Skeletal muscle cell (primary cell): ENCODE results near the gene BMP3.

DNA sequence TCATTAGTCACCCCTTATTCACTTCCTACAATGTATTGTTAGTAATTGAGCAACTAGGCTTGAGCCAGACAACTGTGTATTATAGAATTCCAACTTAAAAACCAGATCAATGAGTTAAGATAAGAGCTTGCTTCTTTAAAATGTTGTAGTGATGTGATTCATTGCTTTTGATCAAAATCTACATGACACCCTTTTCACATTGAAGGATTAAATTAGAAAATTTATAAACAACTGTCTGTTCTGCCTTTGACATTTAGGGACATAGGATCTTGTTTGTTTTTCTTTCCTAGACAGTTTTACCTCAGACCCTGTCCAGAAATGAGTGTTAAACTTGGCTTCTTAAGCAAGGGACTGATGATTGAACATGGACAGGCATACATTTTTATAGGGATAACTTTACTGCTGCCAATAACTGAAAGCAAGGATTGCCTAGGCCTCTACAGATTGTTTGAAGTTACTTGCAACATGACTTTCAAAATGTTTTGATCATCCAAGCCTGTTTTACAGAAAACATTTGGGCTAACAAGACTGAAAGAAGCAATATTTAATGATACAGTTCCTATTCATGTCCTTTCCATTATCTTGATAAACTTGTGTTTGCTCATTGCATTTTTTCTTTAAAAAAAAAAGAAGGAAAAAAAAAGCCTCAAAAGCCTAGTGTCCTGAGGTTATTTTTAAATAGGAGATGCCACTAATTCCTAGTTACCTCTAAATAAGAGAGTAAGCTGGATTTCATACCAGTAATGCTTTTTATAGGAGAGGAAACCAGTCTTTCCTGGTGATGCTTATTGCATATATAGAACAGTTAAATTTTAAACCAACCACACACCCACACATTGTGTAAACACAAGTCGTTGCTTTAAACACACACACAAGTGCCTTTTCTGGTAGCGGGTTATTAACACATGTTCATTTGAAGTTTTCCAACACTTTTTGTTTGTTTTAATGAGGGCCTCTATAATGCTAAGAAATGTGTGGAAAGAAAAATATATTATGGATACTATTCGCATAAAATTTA is 2.5 kb downstream of the ANTXR2 start:
- RRBS: no CpG with 5 or more reads among the region's 3 CpGs

- RRBS: under 1% methylated on average over 29 of the region's 68 CpGs
Measured at GRCh38 chr4:80071846-80072925, 843 bp downstream of the ANTXR2 start.

GRCh38 chr4:80182964-80184076 is 14.0 kb upstream of the PRDM8 start:
- RRBS: under 1% methylated on average over 15 of the region's 61 CpGs

DNA sequence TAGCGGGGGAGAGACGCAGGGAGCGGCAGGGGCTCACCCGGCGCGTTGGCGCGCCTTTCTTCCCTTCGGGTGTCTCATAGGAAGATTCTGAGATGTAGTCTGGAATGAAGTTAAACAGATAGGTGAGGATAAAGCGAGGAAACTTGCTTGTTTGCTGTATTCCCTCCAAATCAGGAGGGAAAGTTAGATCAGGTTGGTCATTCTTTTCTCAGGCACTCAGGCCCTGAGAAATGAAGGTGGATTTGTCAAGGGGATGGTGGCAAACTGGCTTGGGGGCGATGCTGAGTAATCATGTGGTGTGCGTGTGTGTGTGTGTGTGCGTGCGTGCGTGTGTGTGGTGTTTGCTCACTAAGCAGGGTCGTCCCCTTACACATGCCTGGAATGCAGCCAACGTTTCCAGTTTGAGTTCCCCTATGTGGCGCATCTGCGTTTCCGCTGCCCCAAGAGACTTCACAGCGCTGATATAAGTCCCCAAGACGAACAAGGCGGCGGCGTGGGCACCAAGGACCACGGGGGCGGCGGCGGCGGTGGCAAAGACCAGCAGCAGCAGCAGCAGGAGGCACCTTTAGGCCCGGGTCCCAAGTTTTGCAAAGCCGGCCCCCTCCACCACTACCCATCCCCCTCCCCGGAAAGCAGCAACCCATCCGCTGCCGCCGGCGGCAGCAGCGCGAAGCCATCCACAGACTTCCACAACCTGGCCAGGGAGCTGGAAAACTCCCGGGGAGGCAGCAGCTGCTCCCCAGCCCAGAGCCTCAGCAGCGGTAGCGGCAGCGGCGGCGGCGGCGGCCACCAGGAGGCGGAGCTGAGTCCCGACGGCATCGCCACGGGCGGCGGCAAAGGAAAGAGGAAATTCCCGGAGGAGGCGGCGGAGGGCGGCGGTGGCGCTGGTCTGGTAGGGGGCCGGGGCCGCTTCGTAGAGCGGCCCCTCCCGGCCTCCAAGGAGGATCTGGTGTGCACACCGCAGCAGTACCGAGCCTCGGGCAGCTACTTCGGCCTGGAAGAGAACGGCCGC is 4.6 kb downstream of the PRDM8 start:
- RRBS: 18% methylated on average over 16 of the region's 71 CpGs

GRCh38 chr4:80500525-80500973 is 165.0 kb downstream of the CFAP299 start:
- RRBS: no CpG with 5 or more reads among the region's 3 CpGs

- RRBS: no CpG with 5 or more reads among the region's 3 CpGs
Measured at GRCh38 chr4:80572462-80572662, 236.8 kb downstream of the CFAP299 start.

DNA sequence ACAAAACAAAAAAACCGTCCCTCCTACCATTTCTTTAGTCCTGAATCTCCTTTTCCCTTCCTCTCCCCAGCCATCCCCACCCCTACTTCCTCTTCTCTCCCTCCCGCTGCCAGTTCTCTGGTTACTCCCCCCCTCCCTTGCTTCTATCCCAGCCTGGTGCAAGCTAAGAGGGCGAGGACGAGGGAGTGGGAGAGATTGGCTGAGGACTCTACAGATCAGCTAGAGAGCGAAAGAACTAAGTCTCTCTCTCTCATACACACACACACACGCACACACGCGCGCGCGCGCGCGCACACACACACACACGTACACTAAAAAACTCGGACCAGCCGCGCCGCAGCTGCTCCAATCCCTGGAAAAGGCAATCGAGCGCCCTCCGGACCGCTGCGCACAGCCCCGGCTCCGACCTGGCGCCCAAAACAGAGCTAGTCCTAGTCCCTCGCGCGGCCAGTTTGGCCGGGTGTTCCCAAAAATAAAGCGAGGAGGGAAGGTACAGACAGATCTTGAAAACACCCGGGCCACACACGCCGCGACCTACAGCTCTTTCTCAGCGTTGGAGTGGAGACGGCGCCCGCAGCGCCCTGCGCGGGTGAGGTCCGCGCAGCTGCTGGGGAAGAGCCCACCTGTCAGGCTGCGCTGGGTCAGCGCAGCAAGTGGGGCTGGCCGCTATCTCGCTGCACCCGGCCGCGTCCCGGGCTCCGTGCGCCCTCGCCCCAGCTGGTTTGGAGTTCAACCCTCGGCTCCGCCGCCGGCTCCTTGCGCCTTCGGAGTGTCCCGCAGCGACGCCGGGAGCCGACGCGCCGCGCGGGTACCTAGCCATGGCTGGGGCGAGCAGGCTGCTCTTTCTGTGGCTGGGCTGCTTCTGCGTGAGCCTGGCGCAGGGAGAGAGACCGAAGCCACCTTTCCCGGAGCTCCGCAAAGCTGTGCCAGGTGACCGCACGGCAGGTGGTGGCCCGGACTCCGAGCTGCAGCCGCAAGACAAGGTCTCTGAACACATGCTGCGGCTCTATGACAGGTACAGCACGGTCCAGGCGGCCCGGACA is at the start of gene BMP3:
Gene BMP3 (plus strand): TSS at position 242 of the 1,043 bp plus-strand sequence.
- RRBS: 1% methylated on average over 31 of the region's 87 CpGs

GRCh38 chr4:81195779-81196067 is 19.3 kb downstream of the PRKG2 start:
- RRBS: no CpG with 5 or more reads among the region's 3 CpGs

DNA sequence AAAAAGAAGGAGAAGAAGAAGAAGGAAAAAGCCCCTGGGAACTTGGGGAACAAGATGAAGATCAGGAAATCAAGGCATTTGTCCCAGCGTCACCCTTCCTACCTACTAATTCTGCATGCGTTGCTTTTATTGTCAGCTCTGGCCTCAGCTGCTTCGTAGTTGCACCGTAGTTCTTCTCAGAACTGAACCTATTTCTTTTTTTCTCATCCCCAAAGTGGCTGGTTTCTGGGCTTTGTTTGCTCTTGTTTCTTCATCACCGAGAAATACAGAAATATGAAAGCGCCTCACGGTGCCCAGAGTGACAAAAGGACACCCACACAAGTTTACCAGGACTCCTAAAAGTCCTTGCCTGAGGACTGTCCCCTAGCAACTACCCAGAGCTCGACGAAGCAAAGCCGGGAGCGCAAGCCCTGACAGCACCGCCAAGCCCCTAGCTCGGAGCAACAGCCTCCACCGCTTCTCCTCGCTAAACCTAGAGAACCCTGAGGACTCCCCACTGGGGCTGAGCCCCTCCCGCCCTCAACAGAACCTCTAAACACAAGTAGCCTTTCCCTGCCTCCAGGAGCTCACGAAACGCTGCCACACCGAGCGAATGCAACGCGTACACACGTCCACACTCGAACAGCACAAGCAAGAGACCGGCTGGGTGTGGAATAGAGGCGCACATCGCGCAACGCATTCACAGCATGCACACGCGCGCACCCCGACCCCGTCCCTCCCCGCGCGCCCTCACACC is 688 bp downstream of the PRKG2 start:
- RRBS: no CpG with 5 or more reads among the region's 37 CpGs

GRCh38 chr4:81491743-81492362 is 20.1 kb upstream of the RASGEF1B start:
- RRBS: no CpG with 5 or more reads among the region's 1 CpG

- RRBS: no CpG with 5 or more reads among the region's 2 CpGs
Measured at GRCh38 chr4:81650682-81651191, 179.0 kb upstream of the RASGEF1B start.

- RRBS: no CpG with 5 or more reads among the region's 2 CpGs
Measured at GRCh38 chr4:82355024-82355474, 18.7 kb downstream of the HNRNPD start.

GRCh38 chr4:82427905-82428729 is 2.1 kb downstream of the HNRNPDL start:
- RRBS: no CpG with 5 or more reads among the region's 7 CpGs

- RRBS: no CpG with 5 or more reads among the region's 6 CpGs
Measured at GRCh38 chr4:82688203-82688600, 110.4 kb downstream of the SCD5 start.

DNA sequence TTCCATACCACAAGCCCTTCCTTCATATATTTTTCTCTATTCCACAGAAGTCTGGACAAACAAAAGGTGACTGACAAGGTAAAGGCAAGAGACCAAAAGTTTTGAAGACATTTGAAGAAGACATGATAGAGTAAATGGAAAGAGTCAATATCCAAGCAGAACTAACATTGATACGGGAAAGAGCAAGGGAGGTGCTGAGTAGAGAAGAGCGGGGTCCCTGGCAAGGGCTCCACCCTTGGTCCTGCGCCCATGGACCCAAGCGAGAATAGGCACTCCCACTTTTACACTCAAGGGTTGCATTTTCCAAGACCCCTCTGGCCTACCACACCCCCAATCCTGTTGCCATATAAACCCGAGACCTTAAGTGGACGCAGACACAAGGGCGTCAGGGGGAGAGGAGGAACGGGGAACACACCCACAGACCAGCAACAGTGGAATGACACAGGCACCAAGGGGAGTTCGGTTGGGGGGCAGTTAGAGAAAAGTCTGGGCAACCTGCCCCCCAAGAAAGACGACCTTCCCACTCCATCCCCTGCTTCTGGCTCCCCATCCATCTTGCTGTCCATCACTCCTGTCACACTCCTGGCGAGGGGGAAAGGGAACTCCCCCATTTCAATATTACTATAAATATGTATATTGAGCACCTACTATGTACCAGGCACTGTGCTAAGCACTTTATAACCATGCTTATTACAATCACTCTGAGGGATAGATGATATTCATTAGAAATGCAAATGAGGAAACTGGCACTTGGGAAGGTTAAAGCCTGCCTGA is 51.8 kb downstream of the SCD5 start:
- RRBS: no CpG with 5 or more reads among the region's 11 CpGs

GRCh38 chr4:82838439-82839149 is 40.0 kb upstream of the SCD5 start:
- RRBS: no CpG with 5 or more reads among the region's 12 CpGs

- RRBS: 0% methylated on average over 6 of the region's 37 CpGs
Measured at GRCh38 chr4:83011832-83012593, 1.4 kb upstream of the LIN54 start.

DNA sequence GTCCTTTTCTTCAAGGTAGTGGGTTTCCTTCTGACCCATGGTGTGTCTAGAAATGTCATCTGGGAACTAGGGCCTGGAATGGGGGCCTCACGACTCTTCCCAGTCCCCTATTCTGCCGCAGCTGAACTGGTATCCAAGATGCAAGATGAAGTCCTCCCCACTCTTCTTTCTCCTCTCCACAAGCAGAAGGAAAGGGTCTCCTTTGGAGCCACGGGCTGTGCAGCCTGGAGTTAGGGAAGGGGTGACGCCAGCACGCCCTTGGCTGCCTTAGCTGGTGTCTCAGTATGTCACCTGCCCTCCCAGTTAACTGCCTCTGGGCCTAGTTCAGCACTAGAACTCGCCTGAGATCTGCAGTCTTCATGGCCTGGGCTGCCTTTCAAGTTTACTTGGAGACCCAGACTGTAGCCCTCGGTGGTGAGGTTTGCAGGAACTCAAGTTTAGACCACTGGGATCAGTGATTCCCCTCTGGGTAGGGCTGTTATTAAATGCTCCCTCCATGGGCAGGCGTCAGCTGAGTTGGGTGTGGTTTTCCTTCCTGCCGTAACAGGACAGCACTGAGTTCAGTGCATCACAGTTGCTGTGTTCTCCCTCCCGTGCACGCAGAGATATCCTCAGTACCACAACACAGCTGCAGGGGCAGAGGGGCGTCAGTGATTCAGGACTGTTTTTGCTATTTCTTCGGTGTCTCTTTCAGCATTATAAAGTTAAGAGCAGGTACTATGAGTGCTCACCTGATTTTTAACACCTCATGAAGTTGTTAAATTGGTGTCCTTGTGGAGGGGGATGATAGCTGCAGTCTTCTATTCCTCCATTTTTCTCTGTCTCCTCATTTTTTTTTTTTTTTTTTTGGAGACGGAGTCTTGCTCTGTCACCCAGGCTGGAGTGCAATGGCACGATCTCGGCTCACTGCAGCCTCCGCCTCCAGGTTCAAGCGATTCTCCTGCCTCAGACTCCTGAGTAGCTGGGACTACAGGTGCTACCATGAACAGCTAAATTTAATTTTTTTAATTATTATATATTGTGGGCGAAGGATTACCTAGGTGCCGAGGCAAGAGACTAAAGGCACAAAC is 30.5 kb downstream of the PLAC8 start:
- RRBS: no CpG with 5 or more reads among the region's 20 CpGs

GRCh38 chr4:83552911-83553524 is 17.1 kb downstream of the GPAT3 start:
- RRBS: no CpG with 5 or more reads among the region's 4 CpGs